ENCODE results near the gene ENPEP.

- PRO-cap, result unidirectional peak, plus-strand start at chr4:110195840; unidirectional peak, plus-strand start at chr4:110196143
Observed at GRCh38 chr4:110195632-110196586, 2.5 kb downstream of the ELOVL6 start.

DNA sequence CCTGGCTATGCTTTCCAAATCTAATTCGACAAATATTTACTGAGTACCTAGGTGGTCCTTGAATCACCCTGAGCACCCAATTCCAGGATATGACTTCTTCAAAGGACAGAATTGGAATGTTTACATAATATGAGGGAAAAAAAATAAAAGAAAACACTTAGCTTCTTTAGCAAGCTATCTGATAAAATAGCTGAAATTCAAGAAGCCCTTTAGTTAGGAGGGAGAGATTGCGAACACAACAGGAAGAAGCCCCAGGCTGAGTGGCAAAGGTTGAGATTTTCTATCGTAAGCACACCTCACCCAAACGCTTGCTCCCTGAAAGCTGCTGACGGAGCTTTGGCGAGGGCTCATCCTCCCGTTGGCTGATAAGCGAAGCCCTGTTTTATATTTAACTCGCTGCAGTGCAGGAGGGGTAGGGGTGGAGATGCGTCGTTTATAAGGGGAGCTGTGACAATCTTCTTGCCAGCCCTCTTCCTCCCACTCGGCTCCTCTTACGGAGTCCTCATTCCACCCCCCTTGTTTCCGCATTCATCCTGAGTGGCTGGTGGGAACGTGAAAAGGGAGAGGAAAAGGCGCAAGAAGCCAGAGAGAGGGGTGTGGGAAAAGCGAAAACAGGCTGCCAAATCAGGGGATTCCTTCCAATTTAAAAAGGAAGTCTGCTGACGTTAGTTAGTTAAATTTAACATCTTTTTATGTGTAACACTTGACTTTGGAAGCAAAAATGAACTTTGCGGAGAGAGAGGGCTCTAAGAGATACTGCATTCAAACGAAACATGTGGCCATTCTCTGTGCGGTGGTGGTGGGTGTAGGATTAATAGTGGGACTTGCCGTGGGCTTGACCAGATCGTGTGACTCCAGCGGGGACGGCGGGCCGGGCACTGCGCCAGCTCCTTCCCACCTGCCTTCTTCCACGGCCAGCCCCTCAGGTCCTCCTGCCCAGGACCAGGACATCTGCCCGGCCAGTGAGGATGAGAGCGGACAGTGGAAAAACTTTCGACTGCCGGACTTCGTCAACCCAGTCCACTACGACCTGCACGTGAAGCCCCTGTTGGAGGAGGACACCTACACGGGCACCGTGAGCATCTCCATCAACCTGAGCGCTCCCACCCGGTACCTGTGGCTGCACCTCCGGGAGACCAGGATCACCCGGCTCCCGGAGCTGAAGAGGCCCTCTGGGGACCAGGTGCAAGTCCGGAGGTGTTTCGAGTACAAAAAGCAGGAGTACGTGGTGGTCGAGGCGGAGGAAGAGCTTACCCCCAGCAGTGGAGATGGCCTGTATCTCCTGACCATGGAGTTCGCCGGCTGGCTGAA is at the start of gene ENPEP:
Gene ENPEP (plus strand): TSS at position 462 of the 1,311 bp plus-strand sequence.
- PRO-cap, result no peak

DNA sequence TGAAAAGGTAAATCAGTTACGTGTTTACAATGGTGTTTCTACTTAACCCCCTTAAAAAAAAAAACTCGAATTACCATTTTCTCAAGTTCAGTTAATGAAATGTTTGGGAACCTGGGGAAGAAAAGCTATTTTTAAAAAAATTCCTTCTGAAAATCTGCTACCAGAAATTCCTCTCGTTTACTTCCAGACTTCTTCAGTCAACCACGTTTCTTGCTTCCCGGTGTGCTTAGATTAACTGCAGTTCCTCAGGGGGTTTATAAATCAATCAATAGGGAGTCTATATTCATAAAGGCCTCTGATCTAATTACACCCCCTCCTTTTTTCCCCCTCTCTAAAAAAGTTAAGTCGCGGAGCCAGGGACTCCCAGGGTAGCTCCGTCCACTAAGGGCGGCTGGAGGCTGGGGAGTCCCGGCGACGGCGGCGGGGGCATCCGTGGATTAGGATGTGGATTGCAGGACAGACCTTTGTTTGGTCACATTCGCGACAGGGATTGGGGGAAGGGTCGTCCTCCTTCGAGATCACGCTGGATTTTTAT is 8.8 kb downstream of the PITX2 start:
- PRO-cap, result no peak

DNA sequence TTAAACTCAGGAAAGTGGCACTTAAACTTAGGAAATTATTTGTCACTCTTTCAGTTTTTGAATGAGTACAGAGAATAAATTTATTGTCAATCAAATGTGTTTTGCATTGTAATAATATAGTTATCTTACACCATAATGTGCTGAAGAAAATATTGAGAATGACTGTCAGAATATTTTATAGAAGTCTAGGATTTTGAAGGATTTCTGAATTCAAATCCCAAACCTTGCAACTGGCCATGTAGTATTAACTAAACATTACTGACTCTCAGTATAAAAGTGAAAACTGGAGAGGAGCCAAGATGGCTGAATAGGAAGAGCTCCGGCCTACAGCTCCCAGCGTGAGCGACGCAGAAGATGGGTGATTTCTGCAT is 713.8 kb upstream of the PITX2 start:
- PRO-cap, result no peak

- PRO-cap, result no peak
Observed at GRCh38 chr4:112141329-112141672, 4.0 kb upstream of the FAM241A start.

DNA sequence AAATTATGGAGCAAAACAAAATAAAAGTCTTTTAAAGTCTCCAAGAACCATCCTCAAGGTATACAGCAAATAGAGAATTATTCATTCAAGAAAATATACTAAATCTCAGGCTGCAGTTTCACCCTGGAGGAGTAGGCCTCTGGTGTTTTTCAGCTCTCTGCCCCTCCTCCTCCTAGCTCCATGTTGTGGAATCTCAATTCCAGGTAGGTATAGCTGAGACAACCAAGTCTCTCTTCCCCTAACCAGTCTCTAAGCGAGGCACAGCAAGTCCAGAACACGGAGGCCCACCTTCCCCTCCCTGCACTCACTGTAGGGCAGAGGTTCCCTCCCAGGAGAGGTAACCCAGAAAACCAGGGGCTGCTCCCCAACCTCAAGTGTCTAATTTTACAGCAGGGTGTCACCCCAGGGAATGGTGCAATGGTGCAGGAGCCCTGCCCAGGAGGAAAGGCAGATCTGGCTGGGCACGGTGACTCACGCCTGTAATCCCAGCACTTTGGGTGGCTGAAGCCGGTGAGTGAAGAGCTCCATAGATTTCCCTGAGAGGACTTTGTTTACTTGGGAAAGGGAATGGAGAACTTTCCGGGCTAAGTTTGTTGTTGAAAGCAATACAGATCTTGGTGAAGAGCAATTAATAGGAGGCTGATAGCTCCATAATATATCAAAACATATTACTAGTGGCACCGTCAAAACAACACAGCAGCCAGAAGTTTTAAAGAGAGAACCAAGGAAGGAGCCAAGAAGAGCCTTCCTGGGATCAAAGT is 28.8 kb downstream of the FAM241A start:
- PRO-cap, result no peak

DNA sequence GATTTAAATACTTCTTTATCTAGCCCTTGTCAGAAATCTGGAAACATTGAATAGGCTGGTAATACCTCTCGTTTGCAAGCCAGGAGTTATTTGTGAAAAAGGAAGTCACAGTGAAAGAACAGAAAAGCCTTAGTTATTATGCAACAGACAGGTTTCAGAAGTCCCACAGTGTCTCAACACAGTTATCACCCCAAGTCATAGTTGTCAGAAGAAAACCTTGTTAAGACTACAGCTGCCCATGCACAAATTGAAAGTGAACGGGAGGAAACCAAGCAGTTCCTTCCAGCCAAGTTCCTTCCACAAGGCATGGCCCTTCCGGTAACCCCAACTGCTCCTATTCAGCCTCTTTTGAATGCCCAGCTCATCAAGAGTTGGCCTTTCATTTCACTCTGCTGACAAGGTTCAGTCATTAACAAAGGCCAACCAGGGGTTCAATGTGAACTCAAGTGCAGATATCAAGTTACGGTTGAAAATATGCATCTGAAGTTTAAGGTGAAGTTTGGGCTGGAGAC is 15.5 kb downstream of the ALPK1 start:
- PRO-cap, result no peak

GRCh38 chr4:112646985-112647584 is 10.1 kb downstream of the LARP7 start:
- PRO-cap, result no peak

DNA sequence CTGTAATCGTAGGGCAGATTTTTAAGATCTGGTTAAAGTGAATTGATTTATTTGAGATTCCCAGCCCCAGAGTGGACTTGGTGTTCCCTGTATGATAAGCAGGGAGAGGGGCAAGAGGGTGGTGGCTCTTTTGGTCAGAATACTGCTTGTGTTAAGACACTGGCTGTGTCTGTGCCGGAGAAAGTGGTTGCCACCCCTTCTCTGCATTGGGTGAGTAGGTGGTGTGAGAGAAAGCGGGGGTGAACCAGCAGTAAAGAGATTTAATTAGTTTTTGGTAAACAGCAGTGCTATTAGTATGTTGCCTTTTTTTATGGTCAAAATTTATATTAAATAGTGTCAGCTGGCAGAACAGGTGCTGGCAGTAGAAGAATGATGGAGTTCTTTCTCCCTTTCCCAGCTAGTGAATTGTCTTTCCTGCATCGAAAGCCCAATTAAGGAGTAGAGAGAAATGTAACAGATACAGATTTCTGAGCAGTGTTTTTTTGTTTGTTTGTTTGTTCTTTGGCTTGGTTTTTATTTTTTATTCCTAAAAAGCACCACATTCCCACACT is 181.6 kb downstream of the LARP7 start:
- PRO-cap, result no peak

DNA sequence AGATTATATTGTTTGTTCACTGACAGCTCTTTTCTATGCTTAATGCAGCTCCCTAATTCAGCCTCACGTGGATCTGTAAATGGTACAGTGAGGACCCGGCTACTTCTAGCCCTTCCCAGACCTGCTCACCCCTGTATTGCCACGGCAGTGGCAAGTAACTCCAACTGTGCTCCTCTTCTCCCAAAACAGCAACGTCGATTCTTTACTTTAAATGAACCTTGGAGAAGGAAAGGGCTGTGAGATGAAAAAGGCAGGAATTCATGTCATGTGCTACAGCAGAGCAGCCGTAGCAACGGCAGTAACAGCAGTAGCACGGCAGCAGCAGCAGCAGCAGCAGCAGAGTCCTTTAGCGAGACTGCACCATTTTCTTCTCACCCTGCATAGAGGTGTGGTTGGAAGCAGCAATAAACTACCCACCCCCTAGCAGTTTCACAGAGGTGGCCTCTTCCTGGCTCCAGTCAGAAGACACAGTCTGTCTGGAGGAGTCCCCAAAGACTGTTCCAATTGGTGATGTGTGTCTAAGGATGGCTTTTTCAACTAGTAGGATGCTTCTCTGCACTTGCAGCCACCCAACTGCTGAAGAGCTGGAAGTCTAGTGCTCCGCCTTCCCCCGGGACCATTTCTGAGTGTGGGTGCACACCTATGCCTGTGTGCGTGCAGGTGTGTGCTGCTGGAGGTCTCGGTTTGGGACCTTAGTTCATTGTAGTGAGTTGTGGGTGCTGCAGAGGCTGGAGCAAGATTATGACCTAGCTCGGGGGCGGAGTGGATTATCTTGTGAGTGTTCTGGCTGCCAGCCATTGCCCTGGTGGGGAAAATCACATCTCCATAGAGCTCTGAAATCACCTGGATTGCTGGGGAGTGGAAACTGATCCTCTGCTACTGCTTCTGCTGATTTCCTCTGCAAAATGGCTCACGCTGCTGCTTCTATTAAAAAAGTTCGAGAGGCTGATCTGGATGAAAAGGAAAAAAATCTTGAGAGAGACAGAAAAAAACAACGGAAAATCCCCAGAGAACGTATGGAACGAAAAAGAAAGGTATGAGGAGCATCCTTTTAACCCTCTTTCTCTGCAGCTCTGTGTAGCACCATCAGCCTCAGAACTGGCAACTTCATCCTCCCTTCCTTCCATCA is 67.3 kb downstream of the ANK2 start:
- PRO-cap, result no peak

DNA sequence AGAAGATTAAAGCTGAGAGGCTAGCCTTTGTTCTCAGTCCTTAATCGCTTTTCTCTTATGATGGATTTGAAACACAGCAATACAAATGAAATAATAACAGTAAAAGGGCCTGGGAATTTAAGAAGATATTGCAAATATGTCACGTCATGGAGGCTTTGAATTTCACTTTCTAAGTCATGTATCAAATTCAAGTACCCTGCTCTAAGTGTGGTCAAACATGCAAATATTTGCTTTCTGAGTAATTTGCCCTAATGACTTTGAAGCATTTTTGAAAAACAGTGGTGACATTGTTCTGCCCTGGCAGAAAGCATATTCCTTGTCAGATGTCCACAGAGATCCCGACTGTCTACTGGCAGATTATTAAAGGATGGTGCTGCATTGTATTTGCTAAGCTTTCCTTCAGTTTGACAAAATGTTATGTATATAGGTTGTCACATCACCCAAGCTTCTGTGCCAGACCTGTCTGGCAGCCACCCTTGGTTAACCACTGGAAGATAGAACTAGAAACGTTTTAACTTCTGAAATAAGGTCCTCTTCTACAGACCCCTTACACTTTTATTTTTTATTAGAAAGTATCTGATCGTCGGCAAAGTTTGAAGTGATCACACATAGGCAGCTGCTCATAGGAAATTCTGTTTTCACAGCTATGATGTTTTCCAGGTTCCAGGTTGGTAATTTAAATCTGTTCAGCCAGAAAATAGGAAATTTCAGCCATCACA is 92.5 kb downstream of the ANK2 start:
- PRO-cap, result no peak

DNA sequence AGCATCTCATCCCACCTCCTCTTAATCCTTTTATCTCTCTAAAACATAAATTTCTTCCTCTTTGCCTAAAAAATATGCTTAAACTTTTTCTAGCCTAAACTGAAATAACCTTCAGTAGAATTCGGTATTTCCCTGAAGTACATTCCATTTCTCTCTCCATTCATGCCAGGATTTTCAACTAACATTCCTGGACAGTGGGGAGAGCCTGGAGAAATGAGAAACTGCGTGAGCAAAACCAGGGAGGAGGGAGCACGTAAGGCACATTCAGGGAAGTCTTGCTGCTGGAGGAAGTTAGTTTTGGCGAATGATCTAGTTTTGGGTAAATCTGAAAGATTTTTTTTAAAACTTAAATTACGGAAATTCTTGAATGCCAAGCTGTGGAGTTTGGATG is 347.6 kb downstream of the ANK2 start:
- PRO-cap, result no peak

DNA sequence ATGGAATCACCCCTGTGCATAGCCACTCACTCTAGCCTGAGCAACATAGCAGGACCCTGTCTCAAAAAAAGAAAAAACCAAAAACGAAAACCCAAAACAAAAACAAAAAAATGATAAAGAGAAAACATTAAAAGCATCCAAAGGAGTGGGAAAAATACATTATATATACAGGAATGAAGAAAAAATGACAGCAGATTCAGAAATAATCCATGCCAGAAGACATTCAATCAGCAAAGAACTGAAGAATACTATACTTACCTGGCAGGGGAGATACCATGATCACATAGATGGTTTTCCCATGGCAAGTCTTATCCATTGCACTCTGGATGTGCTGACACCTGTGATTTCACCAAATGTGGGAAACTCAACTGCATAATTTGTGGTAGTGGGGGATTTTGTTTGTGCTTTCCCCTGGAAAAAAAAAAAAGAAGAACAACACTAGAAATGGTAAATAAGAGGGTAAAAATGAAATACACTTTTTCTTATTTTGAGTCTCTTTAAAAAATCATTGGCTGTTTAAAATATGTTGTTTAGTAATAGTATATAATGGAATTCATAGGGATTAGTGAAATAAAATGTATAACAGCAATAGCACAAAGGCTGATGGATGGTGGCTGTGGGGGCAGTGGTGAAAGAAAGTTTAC is 341.3 kb downstream of the CAMK2D start:
- PRO-cap, result no peak

GRCh38 chr4:113471784-113472367 is 289.7 kb downstream of the CAMK2D start:
- PRO-cap, result no peak

DNA sequence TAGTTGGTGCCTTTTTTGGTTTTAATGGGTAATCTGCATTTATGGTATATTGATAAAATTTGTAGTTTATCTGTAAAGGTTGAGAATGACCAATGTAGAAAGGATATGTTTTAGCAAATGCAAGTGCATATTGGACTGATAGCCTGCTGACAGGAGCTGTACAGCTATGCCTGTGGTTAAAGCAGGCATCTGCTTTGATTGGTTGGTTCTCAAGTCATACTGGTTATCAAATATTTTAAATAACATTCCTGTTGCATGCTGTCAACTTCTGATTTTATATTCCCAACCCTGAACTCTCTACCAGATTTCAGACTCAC is 125.8 kb downstream of the CAMK2D start:
- PRO-cap, result no peak

GRCh38 chr4:113639272-113639856 is 122.2 kb downstream of the CAMK2D start:
- PRO-cap, result no peak

DNA sequence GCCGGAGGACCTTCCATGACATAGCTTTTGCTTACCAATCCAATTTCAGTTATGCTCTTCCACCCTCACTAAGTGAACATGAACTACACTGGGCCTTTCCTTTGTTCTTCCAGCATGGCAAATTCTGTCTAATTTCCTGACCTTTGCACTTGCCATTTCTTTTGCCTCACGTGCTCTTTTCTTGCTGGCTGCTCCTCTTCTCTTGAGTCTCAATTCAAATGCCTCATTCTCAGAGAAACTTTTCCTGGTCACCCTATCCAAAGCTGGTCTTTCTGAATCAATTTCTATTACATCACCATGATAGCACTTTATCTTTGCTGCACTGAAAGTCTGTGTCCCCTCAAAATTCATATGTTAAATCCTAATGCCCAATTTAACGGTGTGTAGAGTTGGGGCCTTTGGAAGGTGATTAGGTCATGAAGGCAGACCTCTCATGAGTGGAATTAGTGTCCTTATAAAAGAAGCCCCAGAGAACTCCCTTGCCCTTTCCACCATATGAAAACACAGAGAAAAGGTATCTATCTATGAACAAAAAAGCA is 32.1 kb downstream of the CAMK2D start:
- PRO-cap, result no peak

DNA sequence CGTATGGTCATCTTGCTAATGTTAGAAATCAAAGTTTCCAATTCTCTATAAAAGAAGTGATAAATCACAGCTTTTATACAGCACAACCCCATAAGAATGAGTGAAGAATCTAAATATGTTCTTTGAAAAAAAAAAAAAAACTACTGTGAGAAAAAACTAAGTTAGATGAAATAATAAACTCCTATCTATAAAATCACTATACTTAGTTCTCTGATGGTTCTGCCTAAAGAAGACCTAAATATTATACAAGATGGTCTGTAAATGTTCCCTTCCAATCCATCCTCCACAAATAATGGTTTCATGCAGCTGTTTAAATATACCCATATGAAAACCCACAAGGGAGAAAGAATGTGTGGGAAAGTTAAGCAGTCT is 23.5 kb downstream of the CAMK2D start:
- PRO-cap, result no peak

- PRO-cap, result no peak
Observed at GRCh38 chr4:114200283-114200623, 220.8 kb upstream of the ARSJ start.

DNA sequence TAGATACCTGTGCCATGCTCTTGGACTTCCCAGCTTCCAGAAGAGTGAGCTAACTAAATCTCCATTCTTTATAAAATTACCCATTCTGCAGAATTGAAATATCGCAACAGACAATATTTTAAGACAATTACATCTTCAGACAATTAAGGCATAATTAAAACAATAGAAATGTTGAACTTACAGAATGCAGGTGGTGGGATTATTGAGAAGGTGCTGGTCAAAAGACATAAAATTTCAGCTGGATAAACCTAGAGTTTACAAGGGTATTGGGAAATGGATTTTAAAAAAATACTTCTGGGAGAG is 107.1 kb upstream of the UGT8 start:
- PRO-cap, result no peak